ENCODE measurements around a stretch of chr9.

DNA sequence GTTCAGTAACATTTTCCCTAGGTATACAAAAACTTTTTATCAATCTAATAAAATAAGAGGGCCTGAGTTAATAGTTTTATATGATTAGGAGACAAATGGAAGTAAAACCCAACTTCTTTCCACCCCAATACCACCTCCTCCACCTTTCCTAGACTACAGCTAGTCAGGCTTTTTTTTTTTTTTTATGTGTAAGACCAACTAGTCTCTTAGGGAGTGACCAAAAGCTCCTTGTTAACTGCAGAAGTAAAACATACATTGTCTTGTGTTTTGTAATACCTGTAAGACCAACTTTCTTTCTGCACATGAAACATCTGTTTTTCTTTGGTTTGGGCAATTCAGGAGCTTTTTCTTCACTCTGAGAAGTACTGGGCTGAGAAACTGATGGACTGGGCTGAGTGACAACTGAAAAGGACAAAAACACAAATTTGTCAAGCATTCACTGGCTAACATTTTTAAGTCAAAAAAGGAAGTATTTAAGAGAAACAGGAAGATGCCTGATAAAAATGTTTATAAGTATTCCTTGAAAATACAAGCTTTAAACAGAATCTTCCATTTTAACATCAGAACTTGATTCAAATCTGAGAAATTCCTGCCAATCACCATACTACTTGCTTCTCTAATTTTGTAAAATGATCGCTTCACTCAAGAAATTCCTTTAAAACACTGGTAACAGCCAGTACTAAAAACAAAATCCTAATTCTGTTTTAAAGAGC lies 8.2 kb downstream of the ZFAND5 start:
- RRBS = no CpG with 5 or more reads among the region's 1 CpG

GRCh38 chr9:72358824-72359802 lies 5.9 kb downstream of the ZFAND5 start:
- RRBS = no CpG with 5 or more reads among the region's 2 CpGs

DNA sequence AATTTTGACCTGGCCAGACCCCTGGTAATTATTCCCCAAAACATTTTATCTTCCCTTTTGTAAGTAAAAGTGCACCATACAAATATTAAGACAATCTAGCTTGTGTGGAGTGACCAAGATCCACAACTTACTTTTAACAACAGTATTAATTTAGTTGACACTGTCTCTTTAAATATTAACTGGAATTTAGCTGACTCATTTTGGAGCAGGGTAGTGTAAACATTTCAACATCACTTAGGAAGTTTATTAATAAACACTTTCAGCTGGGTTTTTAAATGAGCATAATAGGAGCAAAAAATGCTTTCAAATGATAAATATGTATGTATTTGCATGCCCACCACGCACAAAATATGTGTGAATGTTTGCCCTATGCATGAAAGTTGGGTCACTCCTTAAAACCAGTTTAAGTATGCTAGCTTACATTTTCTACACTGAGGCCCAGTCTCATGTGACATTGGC lies 3.0 kb downstream of the ZFAND5 start:
- RRBS = no CpG with 5 or more reads among the region's 1 CpG

DNA sequence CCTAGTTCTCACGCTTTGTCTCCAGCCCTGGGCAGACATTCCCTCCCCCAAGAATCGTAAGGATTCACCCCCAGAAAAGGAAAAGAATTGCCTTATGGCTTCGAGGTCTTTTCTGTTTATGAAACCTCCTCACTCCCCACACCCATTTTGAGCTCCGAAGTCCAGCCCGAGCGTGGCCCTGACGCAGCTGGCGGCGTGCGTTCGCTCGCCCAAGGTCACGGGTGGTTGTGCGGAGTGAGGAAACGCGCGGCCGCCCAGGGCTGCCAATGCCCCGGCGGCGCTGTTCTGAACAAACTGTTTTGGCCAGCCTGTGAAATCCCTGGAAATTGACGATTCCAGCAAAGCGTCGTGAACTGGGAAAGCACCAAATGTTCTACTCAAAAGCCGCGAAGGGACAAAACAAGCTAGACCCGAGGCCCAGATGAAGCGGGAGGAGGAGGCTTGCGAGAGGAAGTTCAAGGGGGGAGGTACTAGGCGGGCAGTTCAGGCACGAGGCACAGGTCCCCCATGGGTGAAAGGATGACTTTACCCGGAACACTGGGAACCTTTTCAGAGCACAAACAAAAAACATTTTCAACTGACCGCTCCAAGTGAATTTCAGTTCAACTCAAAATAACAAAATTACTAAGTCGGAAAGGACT lies 661 bp upstream of the ZFAND5 start:
- RRBS = no CpG with 5 or more reads among the region's 34 CpGs

DNA sequence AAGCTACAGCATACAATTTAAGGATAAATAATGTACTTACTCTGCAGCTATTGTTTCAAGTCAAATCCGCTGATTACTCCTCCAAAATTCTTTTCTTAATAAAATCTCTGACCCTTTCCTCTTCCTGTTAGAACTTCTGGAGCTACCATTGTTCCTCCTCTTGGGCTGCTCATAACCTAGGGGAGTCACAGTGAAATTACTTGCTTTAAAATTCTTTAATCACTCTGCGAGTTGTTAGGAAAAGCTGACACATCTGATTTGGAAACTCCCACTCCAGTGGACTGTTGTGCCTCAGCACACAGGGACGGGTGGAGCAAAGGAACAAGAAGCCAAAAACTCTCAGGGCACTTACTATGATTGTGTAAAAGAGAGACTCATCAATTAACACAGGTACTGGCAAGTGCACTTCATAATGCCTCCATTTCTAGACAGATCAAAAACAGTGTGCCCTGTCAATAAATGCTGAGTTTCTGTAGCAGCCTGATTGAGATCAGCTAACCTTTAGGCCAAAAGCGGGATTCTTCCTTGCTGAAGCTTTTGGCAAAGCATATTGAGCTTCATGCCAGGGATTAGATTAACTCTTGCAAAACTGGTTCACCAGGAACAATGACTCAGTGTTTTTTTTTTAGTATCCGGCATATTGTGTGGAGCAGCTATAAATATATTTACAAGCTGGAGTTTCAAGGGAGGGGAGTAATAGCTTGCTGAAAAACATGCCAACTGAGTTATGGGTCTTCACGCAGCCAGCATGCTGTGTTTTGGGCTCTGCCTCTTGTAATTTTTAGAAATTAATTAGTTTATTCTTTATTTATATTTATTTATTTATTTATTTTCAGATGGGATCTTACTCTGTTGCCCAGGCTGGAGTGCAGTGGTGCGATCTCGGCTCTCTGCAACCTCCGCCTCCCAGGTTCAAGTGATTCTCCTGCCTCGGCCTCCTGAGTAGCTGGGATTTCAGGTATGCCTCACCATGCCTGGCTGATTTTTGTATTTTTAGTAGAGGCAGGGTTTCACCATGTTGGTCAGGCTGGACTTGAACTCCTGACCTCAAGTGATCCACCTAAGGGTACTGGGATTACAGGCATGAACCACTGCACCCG lies 56.0 kb downstream of the TMC1 start:
- RRBS = no CpG with 5 or more reads among the region's 11 CpGs

- RRBS = no CpG with 5 or more reads among the region's 4 CpGs
These were observed 125.3 kb downstream of the ALDH1A1 start for GRCh38 chr9:72827492-72828033.

- RRBS = no CpG with 5 or more reads among the region's 4 CpGs
These were observed 36.0 kb downstream of the ALDH1A1 start for GRCh38 chr9:72916705-72917323.

DNA sequence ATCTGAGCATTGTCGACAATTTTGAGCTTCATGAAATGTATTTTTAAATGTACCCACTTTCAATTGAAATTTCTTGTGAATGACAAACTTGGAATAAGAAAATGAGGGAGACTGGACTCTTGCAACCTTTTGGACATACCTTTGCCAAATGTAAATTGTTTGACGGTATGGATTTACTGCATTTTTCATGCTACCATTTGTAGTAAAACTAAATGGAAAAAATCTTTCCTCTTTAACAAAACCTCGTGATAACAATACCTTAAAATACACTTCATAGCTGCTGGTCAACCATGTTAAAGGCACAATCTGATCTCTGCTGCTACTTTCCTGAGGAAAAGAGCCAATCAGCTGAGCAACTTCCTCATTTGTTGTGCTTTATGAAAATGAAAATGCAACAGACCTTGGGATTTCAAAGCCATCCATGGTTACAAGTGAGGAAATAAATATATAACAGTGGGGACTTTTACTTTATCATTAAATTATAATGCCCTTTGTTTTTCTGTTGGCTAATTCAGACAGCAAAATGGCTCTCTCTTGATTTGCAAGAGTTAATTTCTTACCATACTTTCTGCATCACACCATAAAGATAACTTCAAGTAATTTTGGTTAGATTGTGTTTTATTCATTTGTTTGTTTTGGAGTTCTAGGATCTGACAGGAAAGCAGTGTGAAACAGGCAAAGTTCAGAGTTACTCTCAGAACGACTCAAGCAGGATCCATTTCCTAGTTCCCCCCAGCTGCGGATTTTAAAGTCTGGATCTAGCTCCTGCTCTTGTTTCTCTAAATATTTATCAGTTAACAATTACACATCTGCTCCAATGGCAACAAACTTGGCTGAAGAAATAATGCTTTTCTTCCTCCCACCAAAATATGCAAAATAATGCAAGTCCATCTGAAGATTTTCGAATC lies 1.1 kb downstream of the ALDH1A1 start:
- RRBS = no CpG with 5 or more reads among the region's 6 CpGs

DNA sequence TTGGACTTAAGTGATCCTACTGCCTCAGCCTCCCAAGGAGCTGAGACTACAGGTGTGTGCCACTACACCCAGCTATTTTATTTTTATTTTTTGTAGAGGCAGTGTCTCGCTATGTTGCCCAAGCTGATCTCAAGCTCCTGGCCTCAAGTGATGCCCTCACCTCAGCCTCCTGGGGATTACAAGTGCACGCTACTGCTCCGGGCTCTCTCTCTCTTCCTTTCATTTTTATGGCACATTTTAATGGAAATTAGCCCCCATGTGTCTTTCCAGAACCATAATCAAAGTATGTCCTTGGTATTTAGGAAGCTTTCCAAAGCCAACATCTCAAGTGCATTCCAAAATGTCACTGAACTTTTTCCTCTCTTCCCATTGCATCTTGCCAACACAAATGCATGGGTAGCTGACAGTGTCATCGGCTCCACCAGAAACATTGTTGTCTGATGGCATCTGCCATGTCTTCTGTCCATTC lies 90.6 kb upstream of the ANXA1 start:
- RRBS = no CpG with 5 or more reads among the region's 4 CpGs

DNA sequence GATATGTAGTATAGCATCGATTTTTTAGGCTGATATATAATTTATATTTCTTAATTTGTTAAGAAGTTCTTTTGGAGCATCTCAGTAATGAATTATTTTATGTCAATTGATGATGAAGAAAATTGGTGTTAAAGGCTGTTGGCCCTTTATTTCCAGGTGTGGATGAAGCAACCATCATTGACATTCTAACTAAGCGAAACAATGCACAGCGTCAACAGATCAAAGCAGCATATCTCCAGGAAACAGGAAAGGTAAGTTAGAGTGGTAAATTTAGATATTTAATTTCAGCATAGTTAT lies 7.5 kb downstream of the ANXA1 start:
- RRBS = no CpG with 5 or more reads among the region's 3 CpGs

GRCh38 chr9:73167903-73168915 lies 16.5 kb downstream of the ANXA1 start:
- RRBS = no CpG with 5 or more reads among the region's 5 CpGs

DNA sequence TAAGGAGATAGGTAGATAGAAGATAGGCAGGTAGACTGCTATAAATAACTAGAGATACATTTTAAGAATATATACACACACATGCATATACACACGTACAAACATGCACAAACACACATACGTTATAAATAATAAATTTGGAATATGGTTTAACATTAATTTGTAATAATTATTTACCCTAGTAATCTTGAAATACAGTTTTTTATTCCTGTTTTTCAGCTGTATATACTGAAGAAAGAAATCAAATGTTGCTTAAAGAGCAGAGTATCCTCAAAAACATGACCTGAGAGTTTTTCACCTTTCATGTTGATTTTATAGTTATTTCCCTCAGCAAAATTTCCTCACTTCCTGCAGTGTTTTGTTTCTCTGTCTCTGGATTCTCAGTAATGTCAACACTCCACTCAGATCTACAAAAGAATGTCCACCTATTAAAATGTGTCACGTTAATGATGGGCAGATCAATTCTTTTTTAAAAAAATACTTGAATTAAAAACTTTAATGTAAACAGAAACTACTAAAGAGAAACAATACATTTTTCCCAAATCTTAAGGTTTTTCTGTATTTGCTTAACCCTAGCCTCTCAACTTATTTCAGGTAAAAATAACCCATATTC lies 398.3 kb downstream of the ANXA1 start:
- RRBS = no CpG with 5 or more reads among the region's 3 CpGs

- RRBS = no CpG with 5 or more reads among the region's 3 CpGs
These were observed 217.4 kb upstream of the RORB start for GRCh38 chr9:74279787-74280138.

DNA sequence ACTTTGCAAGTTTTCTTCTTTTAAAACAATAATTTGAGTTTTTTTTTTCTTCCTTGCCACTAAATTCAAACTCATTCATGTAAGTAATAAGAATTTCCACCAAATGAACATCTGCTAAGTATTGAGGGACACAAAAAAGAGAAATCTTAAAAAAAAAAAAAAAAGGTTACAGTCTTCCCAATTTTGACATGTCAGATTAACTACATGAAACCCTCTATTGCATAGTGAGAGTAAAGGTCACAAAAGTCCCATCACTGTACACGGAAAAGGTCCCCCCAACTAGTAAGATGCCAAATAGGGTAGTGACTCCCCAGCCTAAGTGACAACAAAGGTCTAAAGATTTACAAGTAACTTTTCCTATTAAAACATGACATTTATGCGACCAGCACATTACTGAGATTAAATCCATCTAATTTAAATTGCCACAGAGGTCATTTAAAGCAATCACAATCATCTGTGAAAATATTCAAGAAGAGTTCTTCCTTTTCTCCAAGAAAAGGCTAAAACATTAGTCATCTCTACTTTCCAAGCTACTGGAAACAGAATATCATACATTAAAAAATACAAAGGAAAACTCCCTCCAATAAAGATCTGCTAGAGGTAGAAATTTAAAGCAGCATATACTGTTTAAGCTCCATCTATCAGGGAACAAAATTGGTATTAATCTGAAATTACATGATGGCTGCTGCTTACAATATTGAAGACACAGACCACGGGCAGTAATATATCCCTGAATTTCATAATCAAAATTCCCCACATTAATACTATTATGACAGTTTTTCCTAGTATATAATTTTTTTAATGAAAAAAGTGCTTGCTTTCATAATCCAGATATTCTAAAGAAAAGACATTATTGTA lies 29.4 kb upstream of the C9orf40 start:
- RRBS = no CpG with 5 or more reads among the region's 3 CpGs

GRCh38 chr9:75889699-75890403 lies 622 bp upstream of the PCSK5 start:
- RRBS = no CpG with 5 or more reads among the region's 27 CpGs

DNA sequence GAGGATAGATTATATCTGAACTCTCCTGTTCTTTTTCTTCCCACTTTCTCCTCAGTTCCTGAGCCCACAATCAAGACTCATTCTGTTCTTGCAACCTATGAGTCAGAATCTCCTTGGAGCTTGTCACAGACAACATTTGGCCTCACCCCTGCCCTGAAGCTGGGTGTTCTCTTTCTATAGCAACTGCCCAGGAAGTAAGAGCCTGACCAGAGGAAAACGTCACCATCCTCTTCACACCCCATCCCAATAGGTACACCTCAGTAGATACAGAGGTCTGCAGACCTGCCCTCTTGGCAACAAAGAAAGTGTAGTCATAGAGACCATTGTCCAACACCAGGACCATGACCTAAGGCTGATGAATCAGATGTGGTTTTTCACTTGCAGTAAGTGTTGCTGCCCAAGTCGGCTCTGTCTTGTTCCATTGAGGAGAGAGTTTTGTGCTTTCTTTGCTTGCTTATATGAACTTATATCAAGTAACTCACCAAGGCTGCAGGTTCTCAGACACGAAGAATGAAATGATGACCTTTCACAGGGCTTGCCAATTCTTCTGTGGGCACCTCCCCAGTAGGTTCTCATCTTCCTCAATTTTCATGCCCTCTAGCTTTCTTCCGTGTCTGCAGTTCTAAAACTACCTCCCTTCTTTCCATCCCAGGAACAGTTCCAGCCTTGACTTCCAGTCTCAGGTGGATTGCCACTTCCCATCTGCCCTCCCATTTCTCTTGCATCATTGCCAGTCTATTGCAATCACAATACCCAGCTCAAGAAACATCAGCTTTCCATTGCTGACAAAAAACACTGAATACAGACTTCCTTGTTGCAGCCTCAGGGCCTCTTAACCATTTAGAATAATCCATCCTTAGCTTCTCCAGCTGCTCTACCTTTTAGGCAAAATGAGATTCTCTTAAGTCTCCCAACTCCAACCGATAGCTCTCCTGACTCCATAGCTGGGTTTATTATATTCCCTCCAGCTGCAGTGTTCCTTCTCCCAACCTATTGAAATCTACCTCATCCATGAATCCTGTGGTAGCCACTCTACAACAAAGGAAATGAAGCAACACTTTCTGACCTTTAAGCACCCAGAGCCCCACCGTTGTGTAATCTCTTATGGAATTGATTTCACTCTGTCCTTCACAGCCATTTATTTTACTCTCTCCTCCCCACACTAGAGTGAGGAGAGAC lies 217.6 kb downstream of the PRUNE2 start:
- RRBS = no CpG with 5 or more reads among the region's 6 CpGs

- RRBS = no CpG with 5 or more reads among the region's 5 CpGs
These were observed 6.6 kb upstream of the PRUNE2 start for GRCh38 chr9:76912385-76913015.

DNA sequence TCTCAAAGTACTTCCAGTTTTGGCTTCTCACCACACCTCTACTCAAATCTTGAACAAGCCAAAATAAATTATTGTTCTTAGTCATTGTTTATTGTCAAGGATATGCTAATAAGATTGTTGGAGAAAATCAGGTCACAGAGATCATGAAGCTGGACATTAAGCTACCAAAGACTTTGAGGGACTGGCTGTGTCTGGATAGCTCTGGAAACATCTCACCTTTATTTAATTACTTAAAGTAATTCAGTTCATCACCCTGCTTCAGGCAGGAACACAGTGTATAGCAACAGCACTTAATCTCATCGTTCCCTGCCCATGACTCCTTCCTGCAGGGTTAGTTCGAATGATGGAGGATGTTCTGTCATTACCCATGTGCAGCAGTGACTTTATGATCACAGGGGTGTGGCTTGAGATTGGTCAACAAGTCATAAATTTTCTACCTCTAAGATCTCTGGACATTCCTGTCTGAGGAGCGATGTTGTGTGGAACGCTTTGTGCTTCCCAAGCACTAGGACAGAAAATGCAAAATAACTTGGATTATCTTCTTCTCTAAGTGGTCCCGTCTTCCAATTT lies 37.1 kb upstream of the PRUNE2 start:
- RRBS = no CpG with 5 or more reads among the region's 5 CpGs

GRCh38 chr9:77211062-77211807 lies 33.9 kb downstream of the VPS13A start:
- RRBS = no CpG with 5 or more reads among the region's 5 CpGs

All from HGPS cell (cell line).